ENCODE measurements around the genes TSPY1, TSPY9, VCY, RPS4Y2, RBMY1A1 and PRY2.

DNA sequence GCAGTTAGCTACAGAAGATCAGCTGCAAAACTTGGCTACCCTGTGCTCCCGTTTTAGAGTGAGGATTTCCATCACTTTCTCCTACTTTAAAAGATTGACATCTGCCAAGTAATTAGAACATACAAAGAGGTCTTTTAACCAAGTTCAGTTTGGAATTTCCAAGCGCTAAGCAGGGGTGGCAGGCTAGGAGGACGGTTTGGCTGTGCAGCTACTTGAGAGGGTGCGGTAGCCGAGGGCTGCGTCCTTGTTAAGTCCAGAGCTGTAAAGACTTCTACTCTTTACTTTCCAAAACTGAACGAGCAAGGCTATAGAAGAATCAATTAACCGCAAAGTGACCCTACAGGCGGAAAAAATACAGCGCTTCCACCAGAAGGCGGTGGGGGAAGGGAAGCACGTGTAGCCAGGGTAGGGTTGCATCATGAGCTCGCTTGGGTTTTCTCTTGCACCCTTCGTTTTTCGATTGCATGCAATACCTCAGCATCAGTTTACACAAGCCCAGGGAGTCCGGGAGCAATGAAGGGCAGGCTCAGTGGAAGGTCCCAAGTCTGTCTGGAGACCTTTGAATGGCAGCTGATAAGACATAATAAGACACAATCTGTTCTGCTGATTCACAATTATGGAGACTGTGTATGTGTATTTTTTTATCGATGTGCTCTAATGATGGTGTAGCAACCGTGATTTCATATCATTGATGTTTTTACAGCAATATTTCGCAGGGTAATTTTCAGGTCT lies 1.4 kb upstream of the TBL1Y start:
- PRO-cap = no peak
- RAMPAGE, long total RNA, 2 experiments = no peak in any of the 2 experiments

GRCh38 chrY:7289867-7290278 lies 378.3 kb upstream of the AMELY start:
- PRO-cap = no peak
- RAMPAGE, long total RNA, 2 experiments = no peak in any of the 2 experiments

GRCh38 chrY:9466531-9467146 lies at the start of gene TSPY1:
Gene TSPY1 (plus strand): TSS chrY:9466955.
- PRO-cap = no peak
- RAMPAGE, long total RNA, 2 experiments = no peak in any of the 2 experiments

GRCh38 chrY:9486964-9487464 lies at the start of gene TSPY9:
Gene TSPY9 (plus strand): TSS chrY:9487267.
- PRO-cap = no peak
- RAMPAGE, long total RNA, 2 experiments = no peak in any of the 2 experiments

DNA sequence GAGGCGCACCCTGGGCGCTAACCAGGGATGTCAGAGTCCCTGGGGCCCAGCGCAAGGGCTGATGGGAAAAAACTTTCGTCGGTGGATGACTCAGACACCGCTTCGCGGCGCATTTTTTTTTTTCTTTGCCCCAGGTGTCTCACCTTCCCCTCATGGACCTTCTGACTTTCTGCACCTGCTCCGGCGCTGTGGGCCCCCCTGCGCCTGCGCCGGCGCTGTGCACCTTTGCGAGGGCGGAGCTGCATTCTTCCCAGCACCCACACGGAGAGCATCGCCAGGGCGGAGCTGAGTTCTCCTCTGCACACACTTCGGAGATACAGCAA lies 1575.3 kb downstream of the TSPY10 start:
- PRO-cap = no peak
- RAMPAGE, long total RNA, 2 experiments = no peak in any of the 2 experiments

DNA sequence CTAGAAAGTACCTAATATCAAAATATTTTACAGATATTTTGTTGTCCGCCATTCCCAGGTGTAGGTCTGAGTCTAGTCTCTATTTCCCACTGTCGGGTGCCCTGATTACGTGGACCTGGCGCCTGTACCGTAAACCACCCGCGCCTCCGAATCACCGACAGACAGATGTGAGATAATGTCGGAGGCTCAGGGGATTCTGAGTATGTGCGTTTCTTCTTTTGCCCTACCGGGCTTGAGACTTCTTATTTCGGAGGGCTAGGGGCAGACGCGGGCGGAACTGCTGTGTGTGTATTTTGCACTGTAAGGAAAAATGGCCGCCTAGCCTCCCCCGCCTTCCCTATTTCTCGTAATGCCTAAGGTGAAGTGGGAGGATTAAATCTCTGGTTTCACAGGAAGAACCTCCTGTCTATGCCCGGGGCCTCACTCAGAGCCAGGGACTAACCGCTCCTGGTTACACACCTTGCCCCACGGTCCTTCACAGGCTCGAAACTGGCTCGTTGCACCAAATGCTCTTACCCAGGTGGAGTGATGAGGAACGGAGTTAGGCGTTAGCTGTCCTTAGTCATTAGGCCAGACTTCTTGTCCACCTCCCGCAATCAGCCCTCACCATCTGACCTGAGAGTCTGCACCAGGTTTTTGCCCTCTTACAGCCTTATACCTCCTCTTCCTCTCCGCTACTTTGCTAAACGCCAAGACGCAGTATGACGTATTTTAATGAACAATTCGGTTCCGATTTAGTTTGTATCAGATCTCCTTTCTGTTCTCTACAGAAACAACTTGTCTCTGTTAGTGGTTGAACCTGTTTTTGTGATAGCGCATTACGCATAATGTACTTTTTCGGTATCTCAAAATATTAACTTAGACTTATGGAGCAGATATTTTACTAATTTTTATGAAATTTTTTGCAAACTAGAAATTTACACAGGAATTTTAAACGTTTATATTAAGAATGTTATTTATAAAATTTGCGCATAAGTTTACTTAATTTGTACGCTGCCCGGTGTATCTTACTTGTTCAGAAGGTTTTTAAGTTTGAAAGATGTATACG lies 37.9 kb upstream of the USP9Y start:
- PRO-cap = no peak
- RAMPAGE, long total RNA, 2 experiments = no peak in any of the 2 experiments

DNA sequence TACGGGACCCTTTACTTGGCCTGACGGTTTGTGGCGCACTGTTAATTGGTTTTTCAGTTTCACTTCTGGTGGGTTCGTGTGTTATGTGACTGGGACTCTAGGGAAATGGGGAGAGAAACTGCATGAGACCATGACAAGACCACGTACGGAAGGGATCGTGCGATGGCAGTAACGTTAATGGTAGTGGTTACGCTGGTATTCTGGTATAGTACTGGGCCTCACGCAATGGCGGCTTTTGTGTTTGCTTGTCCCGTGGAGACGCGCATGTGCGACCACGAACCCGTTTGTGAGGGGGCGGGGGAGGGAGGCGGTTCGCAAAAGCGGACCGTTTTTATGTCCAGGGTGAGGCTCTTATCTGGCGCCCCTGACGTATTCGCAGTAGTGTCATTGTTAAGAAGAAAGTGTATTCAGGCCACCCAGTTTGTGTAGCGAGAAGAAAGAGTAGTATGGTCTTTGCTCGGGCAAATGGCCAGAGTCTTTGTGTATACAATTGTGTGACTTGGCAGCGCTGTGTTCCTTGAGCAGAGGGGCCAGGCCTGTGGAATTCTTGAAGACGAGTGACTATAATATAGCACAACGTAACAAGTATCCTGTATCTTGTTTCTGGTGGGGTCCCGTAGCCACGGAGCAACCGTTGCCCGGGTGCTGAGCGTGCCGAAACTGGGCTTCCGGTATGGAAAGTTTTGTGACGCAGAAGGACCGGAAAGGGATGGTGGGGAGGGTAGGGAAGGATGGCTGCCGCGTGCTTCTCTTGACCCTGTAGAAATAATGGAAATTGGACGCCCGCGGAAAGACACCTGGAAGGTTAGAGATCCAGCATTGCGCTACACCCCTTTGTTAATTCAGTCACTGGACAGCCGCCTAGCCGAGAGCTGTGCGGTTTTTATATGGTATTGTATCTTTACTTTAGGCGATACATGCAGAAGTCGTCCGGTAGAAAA lies 614 bp downstream of the DDX3Y start:
- PRO-cap = no peak
- RAMPAGE, long total RNA, 2 experiments = no peak in any of the 2 experiments

- PRO-cap = no peak
- RAMPAGE, long total RNA, 2 experiments = no peak in any of the 2 experiments
Measured at GRCh38 chrY:13435809-13436465, 43.9 kb downstream of the UTY start.

DNA sequence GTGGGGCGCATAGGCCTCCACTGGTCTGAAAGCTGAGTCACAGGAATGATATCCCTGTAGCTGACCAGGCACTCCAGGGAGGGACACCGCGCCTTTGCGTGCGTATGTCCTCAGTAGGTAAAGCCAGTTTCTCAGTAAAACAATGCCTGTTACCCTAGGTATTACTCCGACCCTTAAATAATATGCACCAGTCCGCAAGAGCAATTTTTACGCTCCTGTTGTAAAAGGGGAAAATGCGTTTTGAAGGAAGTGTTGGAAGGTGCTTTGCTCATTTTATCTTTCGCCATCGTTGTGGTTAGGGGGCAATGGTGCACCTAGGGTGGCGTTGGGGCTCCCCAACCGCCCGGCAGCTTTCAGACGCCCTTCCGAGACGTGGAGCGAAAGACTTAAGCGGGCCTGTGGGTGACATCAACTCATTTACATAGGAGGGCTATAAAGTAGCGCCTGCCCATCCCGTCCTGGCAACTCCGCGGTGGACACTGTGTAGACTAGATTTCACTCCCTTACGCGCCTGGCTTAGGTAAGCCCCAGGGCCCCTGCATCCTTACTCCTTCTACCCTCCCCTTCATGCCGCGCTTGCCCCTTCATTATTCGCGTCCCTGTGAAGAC lies 1.2 kb upstream of the TMSB4Y start:
- PRO-cap = no peak
- RAMPAGE, long total RNA, 2 experiments = no peak in any of the 2 experiments

- PRO-cap = no peak
- RAMPAGE, long total RNA, 2 experiments = no peak in any of the 2 experiments
Measured at GRCh38 chrY:13986410-13986725, at the start of gene VCY. Gene VCY (minus strand): TSS chrY:13986473.

DNA sequence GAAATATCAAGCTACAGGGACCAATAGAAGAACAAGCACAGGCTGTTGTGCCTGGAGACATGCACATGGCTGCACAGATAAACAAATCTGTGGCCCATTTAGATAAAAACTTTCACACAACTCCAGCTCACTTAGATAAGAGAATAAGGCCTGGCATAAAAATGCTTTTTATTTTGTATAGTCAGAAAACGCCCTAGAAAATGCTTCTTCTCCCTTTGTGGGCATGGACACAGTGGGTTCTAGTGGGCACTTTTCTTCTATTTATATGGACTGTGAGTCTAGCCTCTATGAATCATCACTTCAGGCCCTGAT lies 421.8 kb downstream of the KDM5D start:
- PRO-cap = no peak
- RAMPAGE, long total RNA, 2 experiments = no peak in any of the 2 experiments

DNA sequence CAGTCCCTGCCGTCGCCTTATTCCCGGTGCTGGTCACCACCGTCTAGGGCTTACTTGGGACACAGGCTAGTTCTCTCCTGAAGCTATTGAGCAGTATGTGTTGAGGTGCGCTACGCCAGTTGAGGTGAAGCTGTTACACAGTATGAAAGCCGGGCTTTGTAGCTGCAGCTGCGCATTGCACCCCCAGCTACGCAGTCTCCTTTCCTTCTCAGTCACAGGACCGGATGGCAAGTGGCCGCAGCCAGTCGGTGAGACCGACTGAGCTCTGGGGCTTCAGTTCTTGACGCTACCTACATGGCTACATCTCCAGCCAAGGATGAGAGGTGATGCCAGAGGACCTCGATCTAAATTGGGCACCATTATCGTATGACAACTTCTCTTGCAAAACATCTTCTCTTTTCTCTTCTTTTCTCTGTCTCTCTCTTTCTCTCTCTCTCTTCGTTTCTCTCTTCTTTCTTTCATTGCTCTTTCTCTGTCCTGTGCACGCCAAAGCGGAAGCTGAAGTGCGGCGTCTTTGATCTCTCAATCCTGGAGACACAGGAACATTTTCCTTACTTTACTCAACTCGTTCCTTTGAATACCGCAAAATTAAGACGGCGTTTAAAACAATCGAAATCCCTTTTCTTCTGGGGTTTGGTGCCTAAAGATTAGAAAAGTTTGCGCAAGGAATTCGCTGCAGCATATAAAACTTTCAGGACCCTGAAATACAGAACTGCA lies 176.7 kb downstream of the KDM5D start:
- PRO-cap = no peak
- RAMPAGE, long total RNA, 2 experiments = no peak in any of the 2 experiments

DNA sequence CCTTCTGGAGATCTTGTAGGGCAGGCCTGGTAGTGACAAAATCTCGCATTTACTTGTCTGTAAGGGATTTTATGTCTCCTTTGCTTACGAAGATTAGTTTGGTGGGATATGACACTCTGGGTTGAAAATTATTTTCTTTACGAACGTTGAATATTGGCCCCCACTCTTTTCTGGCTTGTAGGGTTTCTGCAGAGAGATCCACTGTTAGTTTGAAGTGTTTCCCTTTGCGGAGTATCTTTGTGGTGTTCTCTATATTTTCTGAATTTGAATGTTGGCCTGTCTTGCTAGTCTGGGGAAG lies 55.8 kb downstream of the KDM5D start:
- PRO-cap = no peak
- RAMPAGE, long total RNA, 2 experiments = no peak in any of the 2 experiments

DNA sequence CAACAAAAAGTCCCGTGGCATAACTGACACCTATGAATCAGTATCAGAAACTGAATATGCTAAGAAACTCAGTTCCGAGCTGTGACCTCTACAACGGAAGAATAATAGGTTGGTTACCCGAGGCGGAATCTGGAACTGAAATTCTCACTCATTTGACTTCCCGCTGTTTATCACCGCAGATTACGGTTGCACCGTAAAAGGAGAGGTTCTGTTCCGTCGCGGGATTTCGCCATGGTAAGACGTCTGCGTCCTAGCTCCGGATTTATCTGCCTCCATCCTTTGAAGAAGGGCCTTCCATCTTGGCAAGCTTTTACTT lies at the start of gene RPS4Y2:
Gene RPS4Y2 (plus strand): TSS at position 176 of the 316 bp plus-strand sequence.
- PRO-cap = no peak
- RAMPAGE, long total RNA, 2 experiments = no peak in any of the 2 experiments

- PRO-cap = no peak
- RAMPAGE, long total RNA, 2 experiments = no peak in any of the 2 experiments
Measured at GRCh38 chrY:21534672-21535122, at the start of gene RBMY1A1. Gene RBMY1A1 (plus strand): TSS chrY:21534879.

DNA sequence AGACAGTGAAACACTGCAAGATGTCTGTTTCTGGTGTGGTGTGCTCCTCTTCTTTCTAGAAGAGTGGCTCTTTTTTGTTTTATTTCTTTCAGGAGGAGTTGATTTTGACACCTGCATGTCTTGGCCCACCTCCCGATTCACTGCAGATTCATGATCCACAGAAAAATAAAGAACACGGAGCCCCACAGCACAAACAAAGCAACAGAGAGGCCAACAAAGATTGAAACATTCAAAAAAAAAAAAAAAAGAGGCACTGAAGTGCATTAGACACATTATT lies at the start of gene PRY2:
Gene PRY2 (minus strand): TSS at position 54 of the 277 bp plus-strand sequence.
- PRO-cap = no peak
- RAMPAGE, long total RNA, 2 experiments = no peak in any of the 2 experiments

All from lower leg skin (tissue), 2 donors.